Placental epithelial cell (primary cell): ENCODE results near the gene LMF2.

- CAGE, long polyA plus RNA = no peak
Observed at GRCh38 chr22:50460272-50460832, 14.5 kb downstream of the SBF1 start.

- CAGE, long polyA plus RNA = no peak
Observed at GRCh38 chr22:50473625-50474191, 1.1 kb downstream of the SBF1 start.

- CAGE, long polyA plus RNA = no peak
Observed at GRCh38 chr22:50507401-50507851, at the start of gene LMF2. Gene LMF2 (minus strand): TSS chr22:50507702.

- CAGE, long polyA plus RNA = no peak
Observed at GRCh38 chr22:50509212-50509538, 1.2 kb downstream of the NCAPH2 start.

DNA sequence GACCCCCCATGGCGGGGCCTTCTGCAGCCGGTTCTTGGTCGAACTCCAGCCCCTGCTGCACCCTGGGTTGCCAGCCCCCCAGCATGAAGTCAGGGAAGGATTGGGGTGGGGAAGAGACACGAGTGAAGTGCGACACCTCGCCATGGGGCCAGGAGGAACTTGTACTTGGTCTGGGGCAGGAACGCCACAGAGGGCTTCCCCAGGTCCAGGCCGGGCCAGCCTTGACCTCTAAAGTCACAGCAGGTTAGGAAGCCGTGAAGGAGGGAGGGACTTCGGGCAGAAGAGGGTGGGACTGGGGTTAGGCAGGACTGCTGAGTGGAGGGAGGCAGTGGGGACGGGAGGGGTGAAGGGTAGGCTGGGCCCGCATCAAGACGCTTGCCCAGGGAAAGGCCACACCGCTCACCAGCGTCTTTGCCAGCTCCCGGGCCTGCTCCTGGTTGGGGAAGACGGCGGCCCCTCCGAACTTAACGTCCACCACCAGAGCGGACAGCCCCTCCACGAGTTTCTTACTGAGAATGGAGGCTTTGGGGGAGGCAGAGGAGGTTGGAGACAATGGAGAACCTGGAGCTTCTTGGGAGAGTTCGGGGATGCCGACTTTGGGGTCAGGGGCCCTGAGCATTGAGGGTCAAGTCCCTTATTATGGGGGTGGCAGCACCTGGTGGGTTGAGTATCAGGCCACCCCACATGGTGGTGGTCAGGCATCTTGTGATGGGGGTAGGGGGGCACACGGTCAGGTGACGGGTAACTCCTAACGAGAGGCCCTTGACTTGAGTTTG lies 1.6 kb upstream of the SCO2 start:
- CAGE, long polyA plus RNA = no peak

- CAGE, long polyA plus RNA = no peak
Observed at GRCh38 chr22:50700239-50700575, 37.8 kb upstream of the ACR start.

DNA sequence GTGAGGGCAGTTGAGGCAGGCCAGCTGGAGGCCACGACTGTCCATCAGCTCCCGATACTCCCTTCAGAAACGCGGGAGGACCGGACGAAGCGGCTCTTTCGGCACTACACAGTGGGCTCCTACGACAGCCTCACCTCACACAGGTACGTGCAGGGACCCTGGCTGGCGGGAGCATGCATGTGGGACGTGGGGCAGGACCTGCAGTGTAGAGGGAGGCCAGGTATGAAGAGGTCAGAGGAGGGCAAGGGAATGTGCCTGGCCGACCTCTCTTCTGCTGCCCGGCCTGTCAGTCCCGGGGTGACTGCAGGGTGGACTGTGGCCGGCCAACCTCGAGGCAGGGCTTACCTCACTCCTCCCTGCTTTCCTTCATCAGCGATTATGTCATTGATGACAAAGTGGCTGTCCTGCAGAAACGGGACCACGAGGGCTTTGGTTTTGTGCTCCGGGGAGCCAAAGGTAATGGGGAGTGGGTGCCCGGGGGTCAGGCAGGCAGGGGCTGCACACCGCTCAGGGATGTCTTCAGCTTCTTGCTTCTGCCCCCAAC lies 34.1 kb upstream of the ACR start:
- CAGE, long polyA plus RNA = no peak

DNA sequence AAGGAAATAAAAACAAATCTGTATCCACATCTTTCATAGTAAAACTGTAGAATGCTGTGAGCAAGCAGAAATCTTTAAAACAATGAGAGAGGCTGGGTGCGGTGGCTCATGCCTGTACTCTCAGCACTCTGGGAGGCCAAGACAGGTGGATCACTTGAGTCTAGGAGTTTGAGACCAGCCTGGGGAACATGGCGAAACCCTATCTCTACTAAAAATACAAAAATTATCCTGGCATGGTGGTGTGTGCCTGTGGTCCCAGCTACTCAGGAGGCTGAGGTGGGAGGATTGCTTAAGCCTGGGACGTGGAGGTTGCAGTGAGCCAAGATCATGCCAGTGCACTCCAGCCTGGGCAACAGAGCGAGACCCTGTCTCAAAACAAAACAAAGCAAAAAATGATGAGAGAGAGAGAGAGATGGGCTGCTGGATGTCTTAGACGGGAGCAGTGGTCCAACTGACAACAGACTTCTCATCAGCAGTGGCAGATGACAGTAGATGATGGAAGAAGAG lies 29.2 kb upstream of the ACR start:
- CAGE, long polyA plus RNA = no peak

DNA sequence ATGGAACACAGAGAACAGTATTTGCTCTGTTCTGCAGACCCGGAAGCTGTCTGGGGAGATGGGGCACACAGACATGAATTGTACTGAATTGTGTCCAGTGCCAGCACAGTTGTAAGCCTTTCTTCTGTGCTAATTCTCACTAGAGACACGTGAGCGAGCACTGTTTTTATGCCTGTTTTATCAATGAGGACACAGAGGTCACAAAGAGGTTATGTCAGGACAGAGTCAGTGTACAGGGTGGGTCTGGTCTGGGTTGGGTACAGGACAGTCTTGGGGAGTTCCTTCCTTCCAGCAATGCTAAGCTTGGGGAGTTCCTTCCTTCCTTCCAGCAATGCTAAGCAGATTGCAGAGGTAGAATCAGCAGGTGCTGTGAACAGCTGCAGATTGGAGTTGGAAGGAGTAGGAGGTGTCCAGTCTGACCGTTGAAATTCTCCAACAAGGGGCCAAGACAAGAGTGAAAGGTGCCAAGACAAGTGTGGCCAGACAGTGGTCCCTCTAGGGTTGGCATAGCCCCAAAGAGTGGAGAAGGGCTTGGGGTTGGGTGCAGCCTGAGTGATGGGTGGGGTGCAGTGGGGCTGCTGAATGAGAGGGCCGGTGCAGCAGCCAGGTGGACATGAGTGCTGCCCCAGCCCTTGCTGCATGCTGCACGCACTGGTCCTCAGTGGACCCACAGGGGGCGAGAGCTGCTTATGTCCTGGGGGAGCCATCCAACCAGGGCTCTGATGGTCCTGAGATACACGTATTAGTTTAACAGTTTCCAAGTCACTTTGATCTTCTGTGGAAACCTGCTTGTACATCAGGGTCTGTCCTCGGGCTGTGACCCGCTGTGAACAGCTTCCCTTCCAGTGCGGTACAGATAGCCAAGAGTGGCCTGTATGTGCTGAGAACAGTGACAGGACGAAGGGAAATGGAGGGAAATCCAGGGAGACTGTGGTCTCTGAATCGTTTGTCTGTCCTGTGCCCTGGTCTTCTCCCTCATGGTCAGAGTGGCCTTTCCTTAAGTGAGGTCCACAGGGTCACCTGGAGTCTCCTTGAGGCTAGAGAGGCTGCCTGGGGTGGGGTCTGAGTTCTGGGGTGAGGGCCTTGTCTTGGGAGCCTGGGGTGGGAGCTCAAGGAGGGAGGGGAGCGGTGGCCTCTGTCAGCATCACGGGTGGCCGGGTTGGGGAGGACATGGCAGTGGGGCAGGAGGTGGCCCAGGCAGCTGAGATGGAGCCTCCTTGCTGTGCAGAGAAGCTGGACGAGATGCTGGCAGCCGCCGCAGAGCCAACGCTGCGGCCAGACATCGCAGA lies 23.9 kb upstream of the ACR start:
- CAGE, long polyA plus RNA = no peak

GRCh38 chr22:50734295-50734619 lies 3.7 kb upstream of the ACR start:
- CAGE, long polyA plus RNA = no peak